ENCODE data around the genes CHFR and ZNF84.

DNA sequence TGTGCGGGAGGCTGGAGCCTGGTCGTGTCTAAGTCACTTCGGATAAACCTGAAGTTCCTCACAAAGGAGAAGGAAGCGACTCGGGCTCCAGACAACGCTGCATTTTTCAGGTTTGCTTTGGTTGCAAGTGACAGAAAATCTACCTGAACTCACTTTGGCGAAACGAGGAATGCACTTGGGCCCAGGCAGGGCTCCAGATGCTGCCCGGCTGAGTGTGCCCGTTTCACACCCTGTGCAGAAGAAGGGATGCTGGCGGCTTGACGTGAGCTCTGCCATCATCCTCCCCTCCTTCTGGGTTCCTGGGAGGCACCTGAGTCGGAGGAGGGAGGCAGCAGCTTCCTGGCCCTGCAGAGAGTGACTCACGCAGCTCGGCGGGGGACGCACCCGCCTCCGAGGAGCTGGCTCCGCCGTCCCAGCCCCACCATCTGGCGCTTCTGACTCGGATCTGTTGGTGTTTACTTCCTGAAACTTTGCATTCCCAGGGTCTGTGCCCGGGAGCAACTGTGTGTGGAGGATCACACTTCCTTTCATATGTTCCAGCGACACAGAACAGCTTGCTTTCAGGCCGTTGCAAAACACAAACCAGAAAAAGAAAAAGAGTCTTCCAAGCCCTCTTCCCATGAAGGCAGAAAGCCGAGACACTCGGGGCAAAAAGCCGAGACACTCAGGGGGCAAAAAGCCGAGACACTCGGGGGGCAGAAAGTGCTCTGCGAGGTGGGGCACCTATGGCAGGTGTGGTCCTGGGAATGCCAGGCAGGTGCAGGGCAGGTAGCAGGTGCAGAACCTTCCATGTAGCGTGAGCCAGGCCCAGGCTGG lies 27.3 kb upstream of the GALNT9 start:
- PRO-cap: no peak

- PRO-cap: no peak
These were observed 66.9 kb upstream of the FBRSL1 start for GRCh38 chr12:132423005-132423542.

DNA sequence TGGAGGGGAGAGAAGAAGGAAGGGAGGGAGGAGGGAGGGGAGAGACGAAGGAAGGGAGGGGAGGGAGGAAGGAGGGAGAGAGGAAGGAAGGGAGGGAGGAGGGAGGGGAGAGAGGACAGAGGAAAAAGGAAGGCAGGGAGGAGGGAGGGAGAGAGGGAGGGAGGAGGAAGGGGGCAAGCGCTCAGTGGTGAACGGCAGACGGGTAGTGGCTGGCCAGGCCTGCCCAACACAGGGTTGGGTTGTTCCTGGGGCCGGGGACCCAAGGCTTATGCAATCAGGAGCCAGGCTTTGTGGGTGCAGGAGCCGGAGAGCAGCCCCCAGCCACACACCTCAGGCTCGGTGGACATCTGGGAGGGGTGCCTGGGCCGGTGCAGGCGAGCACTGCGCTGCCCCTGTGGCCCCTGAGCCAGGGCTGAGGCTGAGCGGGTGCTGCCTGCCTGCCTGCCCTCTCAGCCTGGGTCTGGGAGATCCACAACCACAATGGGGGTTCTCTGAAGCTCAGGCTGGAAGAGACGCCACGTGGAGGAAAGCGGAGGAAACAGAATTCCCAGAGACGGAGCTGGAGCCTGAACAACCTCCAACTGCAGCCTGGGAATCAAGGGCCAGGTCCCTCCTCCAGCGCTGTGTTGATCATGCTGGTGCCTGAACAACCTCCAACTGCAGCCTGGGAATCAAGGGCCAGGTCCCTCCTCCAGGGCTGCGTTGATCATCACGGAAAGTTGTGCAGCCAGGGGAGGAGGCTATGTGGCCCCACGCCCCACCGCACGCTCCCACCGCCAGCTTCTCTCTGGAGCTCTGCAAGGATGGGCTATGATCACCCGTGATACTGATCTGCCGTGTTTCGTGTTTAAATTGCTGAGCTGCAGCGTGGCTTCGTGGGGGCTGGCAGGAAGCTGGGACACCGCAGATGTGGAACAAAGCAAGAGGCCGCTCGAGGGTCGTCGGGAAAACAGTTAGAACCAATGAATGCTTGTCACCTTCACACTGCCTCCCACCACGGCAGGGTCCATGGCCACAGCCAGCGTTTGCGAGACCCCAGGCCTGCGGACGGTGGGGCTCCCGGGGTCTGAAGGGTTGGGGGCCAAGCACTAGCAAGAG lies 52.1 kb upstream of the FBRSL1 start:
- PRO-cap: no peak

GRCh38 chr12:132470828-132471447 lies 19.0 kb upstream of the FBRSL1 start:
- PRO-cap: unidirectional peak, plus-strand start at chr12:132471246; unidirectional peak, plus-strand start at chr12:132471274

GRCh38 chr12:132502301-132502862 lies 12.4 kb downstream of the FBRSL1 start:
- PRO-cap: no peak

DNA sequence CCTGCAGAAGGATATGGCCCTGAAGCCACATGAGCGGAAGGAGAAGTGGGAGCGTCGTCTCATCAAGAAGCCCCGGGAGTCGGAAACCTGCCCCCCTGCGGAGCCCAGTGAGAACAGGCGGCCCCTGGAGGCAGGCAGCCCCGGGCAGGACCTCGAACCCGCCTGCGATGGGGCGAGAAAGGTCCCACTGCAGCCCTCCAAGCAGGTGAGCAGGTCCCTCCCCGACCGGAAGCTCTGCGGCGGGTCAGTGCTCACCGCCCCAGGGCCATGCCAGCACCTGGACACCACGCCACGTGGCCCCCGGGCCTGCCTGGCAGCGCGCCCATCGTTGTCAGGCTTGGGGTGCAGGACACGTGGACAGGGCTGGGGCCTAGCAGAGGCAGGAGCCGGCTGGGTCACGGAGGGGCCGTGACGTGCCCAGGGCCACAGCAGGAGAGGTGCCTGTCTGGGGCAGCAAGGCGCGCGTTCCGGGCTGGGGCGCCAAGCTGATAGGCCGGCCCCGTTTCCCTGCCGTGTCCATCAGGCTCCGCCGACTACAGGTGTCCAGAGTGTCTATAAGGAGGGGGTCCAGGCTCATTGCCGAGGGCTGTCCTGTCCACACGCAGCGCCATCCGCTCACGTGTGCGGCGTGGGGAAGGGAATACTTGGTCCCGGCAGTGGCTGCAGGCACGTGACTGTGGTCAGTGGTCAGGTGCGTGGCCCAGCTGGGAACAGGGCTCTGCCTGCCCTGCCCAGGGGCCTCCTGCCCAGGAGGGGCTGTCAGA lies 18.4 kb downstream of the FBRSL1 start:
- PRO-cap: no peak

- PRO-cap: no peak
These were observed 31.1 kb downstream of the FBRSL1 start for GRCh38 chr12:132520962-132521589.

GRCh38 chr12:132580741-132581883 lies 29.3 kb downstream of the LRCOL1 start:
- PRO-cap: no peak

DNA sequence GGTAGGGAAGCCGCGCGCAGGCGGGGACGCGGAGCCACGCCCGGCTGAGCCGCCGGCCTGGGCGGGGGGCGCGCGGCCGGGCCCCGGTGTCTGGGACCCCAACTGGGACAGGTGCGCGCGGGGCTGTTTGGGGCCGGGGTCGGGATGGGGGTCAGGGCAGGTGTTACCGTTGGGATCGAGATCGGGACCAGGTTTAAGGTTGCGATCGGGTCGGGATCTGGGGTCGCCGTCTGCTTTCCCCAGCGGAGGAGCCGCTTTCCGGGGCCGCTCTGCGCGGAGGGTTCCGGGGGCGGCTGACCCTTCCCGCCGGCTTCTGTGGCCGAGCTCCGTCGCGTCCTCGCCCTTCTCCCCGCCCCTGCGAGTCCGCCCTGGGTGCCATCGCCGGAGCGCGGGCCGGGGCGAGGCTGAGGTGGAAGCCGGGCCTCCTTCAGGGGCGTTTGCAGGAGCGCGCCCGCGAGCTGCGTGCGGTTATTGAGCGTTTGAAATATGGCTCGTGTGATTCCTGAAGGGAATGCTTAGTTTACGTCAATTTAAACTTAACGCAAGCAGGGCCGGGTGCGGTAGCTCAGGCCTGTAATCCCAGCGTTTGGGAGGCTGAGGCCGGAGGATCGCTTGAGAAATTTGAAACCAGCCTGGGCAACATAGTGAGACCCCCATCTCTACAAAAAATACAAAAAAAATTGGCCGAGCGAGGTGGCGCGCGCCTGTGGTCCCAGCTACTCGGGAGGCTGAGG lies 482 bp downstream of the PGAM5 start:
- PRO-cap: unidirectional peak, minus-strand start at position 348 of the sequence

DNA sequence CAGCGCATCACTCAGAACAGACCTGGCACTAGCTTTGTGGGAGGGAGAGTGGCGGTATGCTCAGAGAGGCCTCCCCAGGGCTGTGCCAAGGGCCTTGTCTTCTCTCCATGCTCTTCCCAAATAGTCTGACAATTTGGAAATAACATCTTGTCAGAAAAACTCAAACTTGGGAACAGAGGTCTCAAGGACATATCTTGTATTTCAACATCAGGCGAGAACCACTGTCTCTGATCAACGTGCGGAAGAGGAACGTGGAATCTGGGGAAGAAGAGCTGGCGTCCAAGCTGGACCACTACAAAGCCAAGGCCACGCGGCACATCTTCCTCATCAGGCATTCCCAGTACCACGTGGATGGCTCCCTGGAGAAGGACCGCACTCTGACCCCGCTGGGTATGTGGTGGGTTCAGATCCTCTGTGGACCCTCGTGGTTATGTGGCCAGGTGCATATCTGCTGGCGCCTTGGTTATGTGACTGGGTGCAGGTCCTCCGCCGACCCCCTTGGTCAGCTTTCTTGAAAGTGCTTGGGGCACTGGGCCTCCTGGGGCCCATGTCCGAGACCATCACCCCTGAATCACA lies 4.1 kb downstream of the PGAM5 start:
- PRO-cap: no peak

DNA sequence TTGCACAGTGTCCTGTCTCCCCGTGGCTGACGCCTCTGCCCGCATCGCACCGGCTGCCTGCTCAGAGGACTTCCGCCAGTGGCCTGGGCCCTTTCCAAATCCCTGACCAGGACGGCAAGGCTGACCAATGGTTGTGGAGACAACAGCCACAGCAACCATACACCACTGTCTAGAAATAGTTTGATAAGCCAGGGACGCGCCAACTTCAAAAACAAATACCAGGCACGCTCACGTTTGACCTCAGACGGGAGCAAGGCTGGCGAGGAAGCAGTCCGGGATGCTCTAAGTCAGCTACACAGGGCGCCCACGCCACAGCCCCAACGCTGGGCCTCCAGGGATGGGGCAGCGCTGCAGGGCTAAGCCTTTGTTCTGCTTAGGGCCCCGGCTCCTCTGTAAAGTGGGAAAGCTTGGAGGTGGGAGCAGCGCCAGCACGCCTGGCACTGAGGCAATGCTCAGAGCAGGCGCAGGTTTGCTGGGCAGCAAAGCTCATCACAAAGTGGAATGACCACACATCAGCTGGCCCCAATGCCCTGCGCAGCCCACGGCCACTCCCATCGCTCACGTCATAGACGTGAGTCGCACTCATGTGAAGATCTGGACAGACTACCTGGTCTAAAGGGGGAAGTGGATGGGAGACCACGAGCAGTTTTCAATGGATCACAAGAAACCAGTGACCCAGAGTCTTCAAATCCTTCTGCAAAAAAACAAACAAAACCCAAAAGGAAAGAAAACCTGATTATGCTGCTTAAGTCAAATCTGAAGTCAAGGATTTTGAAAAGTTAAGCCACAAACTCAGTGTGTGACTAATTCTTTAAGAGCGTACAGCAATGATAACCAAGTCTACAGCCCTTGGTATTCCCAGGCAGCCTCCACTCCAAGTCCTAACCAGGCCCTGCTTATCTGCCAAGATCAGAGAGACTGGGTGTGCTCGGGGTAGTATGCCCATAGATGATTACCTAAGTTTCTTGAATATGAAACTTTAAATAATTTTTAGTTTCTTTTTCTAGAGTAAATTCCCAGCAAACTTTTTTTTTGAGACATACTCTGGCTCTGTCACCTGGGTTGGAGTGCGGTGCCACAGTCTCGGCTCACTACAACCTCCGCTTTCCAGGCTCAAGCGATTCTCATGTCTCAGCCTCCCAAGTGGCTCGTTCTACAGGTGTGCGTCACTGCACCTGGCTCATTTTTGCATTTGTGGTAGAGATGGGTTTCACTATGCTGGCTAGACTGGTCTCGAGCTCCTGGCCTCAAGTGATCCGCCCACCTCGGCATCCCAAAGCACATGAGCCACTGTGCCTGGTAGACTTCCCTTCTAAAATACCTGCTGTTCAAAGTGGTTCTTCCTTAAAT lies 12.9 kb downstream of the PGAM5 start:
- PRO-cap: no peak

GRCh38 chr12:132726122-132727218 lies 15.8 kb downstream of the PGAM5 start:
- PRO-cap: no peak

DNA sequence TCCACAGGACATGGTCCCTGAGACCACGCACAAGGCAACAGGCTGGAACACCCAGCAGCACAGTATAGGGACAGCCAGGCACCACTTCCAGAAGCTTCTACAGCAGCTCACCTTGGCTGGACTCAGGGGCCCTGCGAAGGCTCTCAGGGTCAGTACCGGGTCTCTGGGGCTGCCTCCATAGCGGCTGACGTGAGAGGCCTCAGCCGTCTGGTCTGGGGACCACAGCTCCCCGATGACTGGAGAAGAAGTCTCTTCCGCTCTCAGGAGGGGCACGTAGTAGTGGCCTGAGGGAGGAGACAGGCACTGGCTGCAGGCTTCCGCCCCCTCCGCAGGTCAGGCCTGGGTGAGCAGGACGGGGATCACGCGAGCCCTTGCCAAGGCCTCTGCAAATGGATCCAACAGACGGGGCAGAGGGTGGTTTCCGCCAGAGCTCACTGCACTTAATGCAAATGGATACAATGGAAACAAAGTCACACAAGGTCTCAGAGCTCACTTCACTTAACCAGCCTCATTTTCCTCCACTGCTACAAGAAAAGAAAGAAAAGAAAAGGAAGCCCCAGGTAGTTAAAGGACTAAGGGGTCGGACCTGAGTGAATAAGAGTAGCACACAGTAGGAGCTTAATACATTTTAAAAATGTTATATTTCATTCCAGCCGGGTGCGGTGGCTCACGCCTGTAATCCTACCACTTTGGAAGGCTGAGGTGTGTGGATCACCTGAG lies 24.7 kb downstream of the ANKLE2 start:
- PRO-cap: no peak

GRCh38 chr12:132747672-132748566 lies 13.7 kb downstream of the ANKLE2 start:
- PRO-cap: no peak

DNA sequence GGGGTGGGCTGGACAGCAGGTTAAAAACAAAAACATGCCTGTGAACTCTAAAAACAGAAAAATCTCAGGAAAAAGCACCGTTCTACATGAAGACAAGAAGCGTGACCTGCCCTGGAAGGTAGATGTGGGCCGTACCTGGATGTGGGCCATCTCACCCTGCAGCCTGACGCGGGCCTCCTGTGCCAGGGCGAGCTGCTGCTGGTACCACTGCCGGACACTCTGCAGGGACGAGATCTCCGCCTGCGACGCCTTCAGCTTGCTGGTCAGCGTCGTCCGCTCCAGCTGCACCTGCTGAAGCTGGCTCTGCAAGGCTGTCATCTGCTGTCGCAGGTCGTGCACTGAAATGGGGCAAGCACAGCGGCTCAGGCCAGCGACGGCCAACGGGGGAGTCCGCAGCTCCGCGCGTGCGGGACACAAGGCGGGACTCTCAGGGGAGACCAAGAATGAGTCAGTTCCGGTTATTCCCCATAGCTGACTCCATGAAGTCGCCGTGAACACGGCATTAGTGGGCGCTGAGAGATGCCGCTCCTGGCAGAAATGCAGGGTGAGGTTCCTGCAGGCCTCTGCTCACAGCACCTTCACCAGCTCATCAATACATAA lies 26.9 kb downstream of the GOLGA3 start:
- PRO-cap: no peak

GRCh38 chr12:132887513-132888481 lies at the start of gene CHFR:
Gene CHFR (minus strand): TSS chr12:132887605.
- PRO-cap: bidirectional peak, plus-strand start at chr12:132887825, minus-strand start at chr12:132887566; unidirectional peak, plus-strand start at chr12:132888204

- PRO-cap: unidirectional peak, plus-strand start at chr12:132977097
These were observed 9.2 kb upstream of the ZNF26 start for GRCh38 chr12:132976966-132977277.

GRCh38 chr12:133037157-133038243 lies at the start of gene ZNF84:
Gene ZNF84 (plus strand): TSS chr12:133037509.
- PRO-cap: bidirectional peak, plus-strand start at chr12:133037589, minus-strand start at chr12:133037222; unidirectional peak, minus-strand start at chr12:133037923

DNA sequence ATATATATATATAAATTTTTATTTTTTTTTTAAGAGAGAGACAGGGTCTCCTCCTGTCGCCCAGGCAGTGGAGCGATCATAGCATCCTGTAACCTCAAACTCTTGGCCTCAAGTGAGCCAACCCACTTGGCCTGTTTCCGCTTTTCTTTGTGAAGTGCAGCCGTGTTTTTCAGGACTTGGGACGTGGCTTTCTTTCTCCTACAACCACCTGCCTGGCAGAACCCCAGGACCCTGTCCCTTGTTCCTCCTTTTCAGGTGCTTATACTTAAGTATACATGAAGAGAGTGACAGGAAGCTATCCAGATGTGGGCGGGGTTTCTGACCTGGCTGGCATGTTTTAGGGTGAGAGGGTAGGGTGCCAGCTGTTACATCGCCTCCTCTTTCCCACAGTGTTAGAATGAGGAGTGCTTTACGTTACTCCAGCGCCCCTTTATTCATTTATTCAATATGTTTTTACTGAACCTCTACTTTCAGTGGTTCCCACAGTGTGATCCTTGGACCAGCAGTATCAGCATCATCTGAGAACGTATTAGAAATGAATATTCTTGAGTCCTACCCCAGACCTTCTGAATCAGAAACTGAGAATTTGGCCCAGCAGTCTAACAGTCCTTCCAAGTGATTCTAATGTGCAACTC lies 753 bp downstream of the ZNF140 start:
- PRO-cap: no peak

DNA sequence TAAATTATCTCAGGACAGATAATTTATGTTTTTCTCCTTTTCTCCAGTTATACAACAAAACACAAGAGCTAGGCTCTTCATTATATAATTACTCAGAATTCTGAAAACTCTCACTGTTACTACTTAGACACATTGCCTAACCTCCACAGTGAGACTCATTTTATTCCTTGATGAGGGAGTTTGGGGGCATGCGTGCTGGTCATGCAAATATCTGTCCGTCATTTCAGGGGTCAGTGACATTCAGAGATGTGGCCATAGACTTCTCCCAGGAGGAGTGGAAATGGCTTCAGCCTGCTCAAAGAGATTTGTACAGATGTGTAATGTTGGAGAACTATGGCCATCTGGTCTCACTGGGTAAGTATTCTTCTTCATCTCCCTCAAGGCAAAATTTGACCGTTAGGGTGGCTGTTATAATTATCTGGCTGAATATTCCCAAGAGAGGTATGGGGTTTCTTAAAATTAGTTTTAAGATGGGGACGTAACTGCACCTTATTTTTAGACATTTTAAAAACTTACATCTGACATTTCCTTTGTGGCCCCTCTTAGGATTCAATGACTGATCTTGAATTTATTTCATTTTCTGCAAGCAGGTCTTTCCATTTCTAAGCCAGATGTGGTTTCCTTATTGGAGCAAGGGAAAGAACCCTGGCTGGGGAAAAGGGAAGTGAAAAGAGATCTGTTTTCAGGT lies 2.3 kb downstream of the ZNF140 start:
- PRO-cap: no peak